ENCODE measurements around the gene SLC9A9.

DNA sequence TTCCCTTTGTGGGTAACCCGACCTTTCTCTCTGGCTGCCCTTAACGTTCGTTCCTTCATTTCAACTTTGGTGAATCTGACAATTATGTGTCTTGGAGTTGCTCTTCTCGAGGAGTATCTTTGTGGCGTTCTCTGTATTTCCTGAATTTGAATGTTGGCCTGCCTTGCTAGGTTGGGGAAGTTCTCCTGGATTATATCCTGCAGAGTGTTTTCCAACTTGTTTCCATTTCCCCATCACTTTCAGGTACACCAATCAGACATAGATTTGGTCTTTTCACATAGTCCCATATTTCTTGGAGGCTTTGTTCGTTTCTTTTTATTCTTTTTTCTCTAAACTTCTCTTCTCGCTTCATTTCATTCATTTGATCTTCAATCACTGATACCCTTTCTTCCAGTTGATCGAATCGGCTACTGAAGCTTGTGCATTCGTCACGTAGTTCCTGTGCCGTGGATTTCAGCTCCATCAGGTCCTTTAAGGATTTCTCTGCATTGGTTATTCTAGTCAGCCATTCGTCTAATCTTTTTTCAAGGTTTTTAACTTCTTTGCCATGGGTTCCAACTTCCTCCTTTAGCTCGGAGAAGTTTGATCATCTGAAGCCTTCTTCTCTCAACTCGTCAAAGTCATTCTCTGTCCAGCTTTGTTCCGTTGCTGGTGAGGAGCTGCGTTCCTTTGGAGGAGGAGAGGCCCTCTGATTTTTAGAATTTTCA is 31.8 kb upstream of the XRN1 start:
- RRBS = no CpG with 5 or more reads among the region's 17 CpGs

DNA sequence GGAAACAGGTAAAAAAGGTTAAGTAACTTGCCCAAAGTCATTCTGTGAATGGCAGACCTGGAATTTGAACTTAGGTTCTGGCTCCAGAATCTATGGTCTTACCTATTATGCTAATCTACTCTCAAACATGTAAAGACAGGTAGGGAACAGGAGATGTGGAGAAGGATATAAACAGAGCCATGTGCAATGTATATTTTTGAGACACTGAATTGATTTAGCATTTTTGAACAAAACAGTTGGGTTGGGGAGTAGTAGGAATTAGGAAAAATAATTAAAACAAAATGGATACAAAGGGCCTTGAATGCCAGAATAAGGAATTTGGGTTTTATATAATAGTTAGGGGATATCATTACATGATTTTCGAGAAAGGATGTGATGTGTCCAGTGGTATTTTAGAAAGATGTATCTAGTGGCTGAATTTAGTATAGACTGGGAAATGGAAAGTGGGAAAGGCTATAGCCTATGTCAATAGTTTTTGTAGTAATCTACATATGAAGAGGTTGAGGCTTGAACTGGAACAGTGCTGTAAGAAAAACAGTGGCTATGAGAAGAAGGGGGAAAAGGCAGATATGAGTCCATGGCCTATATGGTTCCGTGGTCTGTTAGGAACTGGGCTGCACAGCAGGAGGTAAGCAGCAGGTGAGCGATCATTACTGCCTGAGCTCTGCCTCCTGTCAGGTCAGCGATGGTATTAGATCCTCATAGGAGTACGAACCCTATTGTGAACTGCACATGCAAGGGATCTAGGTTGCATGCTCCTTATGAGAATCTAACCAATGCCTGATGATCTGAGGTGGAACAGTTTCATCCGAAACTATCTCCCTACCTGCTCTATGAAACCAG is 15.7 kb downstream of the TRPC1 start:
- RRBS = no CpG with 5 or more reads among the region's 6 CpGs

DNA sequence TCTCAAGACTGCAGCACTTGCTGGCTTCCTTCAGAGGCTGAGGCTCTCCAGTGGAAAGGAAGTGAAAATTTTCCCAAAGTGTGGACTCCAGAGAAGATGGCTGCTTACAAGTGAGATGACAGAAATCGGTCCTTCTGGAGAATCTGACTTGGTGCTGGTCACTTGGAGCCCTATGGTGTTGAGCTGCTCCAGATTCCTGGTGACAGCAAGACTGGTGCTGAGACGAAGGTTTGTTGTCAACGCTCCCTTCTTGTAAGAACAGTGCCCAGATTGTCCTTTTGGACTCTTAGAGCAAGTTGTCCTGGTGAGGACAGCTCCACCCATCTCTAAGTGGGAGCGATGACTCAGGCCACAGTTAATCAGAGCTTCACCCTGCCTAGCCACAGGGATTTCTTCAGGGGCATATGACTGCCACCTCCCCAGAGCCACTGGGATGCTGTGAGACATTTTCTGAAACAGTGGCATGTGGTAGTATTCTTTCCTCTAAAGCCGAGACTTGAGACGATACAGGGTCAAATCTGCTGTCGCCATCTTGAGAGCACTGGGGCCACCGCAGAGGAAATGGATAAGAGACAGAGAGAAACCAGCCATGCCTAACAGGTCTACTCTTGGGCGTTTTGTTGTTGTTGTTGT is 15.7 kb upstream of the PCOLCE2 start:
- RRBS = no CpG with 5 or more reads among the region's 9 CpGs

DNA sequence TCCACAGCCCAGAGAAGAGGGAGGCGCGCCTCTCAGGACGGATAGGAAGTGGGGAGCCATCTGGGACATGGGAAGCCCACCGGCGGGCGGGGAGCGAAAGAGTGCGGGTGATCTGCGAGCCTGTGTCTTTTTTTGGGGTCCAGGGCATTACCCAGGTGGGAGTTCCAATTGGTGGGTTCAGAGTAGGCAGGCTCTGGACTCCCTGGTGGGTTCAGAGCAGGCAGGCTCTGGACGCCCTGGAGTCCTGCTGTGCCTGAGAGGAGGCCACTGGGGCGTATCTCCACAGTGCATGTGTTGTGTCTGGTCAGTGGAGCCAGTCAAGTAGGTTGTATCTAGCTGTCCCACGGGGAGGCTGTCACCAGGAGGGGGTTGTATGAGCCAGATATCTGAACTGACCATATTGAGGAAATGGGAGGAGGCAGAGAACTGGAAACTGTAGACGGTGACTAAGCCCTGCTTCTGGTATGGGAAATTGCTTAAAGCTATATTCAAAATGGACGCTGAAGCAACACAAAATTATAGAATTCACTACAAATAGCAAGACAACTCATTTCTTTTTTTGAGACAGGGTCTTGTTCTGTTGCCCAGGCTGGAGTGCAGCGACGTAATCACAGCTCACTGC is 34.6 kb upstream of the CHST2 start:
- RRBS = no CpG with 5 or more reads among the region's 16 CpGs

DNA sequence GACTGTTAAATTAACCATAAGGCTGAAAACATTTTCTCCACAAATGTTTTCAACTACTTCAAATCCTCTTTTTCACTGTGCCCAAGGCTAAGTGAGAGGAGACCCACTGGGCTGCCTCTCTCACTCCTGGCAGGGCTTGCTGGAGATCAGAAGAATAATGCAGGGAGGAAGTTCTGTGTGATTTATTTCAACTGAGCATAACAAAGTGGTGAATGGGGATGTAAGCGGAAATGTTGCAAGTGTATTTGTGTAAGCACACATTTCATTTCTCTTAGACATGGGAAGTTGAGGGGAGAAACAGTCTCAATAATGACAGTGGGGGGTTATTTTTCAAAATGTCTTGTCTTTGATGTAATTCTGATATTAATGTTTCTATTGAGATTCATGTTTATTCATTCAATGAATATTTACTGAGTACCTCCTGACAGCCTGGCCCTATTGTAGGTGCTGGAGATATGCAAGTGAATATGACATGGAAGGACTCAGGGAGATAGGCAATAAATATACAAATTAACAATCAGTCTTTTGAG is 247.4 kb downstream of the SLC9A9 start:
- RRBS = no CpG with 5 or more reads among the region's 1 CpG

GRCh38 chr3:143848130-143848874 is at the start of gene SLC9A9:
Gene SLC9A9, minus strand, starts transcription at chr3:143848468.
- RRBS = no CpG with 5 or more reads among the region's 6 CpGs

DNA sequence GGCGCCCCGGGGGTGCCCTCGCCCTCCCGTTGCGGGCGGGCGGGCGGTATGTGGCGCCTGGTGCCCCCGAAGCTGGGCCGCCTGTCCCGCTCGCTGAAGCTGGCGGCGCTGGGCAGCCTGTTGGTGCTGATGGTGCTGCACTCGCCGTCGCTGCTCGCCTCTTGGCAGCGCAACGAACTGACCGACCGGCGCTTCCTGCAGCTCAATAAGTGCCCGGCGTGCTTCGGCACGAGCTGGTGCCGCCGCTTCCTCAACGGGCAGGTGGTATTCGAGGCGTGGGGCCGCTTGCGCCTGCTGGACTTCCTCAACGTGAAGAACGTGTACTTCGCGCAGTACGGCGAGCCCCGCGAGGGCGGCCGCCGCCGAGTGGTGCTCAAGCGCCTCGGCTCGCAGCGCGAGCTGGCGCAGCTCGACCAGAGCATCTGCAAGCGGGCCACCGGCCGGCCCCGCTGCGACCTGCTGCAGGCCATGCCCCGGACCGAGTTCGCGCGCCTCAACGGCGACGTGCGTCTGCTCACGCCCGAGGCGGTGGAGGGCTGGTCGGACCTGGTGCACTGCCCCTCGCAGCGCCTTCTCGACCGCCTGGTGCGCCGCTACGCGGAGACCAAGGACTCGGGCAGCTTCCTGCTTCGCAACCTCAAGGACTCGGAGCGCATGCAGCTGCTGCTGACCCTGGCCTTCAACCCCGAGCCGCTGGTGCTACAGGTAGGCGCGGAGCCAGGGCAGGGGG is 827 bp downstream of the DIPK2A start:
- RRBS = no CpG with 5 or more reads among the region's 88 CpGs

GRCh38 chr3:143977338-143977746 is 5.7 kb downstream of the DIPK2A start:
- RRBS = no CpG with 5 or more reads among the region's 3 CpGs

- RRBS = no CpG with 5 or more reads among the region's 3 CpGs
These were observed 133.9 kb downstream of the DIPK2A start for GRCh38 chr3:144105480-144105920.

DNA sequence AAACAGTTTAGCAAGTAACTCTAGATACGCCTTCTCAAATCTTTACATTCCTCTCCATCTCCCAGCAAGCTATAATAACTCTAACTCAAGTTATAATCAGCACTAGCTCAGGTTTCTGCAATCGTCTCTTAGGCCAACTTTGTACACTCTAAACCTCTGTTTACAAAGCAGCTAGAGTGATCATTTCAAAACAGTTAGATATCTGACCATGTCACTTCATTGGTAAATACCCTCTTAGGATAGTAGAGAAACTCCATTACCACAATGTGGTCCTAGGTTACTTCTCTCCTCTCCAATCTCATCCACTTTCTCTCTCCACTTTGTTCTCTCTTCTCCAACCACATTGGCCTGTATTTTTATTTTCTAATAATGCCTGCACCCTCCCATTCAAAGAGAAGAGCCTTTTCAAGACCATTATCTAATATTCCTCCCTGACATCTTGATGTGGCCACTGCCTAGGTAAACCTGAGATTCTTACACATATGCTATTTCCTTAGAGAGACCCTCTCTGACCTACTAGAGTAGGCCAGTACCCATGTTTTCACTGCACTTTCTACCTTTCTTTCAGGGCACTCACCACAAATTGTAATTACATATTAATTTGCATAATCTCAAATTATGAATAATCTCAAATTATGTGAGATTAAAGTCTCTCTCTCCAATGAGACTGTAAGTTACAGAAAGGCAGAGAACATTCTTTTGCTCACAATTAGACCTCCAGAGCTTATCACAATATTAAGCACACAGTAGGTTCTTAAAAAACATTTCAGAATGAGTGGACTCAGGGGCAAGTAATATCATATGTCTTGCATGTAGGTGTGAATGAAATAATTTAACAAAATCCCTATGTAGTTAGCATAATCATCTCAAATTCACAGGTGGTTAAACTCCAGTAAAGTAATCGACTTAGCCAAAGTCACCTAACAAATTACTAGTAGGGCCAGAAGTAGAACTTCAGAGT is 30.9 kb downstream of the PLOD2 start:
- RRBS = no CpG with 5 or more reads among the region's 3 CpGs

GRCh38 chr3:146165522-146166020 is 4.6 kb upstream of the PLOD2 start:
- RRBS = no CpG with 5 or more reads among the region's 5 CpGs

DNA sequence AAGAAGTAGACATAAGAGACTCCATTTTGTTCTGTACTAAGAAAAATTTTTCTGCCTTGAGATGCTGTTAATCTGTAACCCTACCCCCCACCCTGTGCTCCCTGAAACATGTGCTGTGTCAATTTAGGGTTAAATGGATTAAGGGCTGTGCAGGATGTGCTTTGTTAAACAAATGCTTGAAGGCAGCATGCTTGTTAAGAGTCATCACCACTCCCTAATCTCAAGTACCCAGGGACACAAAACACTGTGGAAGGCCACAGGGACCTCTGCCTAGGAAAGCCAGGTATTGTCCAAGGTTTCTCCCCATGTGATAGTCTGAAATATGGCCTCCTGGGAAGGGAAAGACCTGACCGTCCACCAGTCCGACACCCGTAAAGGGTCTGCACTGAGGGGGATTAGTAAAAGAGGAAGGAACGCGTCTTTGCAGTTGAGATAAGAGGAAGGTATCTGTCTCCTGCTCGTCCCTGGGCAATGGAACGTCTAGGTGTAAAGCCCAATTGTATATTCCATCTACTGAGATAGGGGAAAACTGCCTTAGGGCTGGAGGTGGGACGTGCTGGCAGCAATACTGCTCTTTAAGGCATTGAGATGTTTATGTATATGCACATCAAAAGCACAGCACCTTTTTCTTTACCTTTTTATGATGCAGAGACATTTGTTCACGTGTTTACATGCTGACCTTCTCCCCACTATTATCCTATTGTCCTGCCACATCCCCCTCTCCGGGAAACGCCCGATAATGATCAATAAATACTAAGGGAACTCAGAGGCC is 21.9 kb downstream of the PLSCR1 start:
- RRBS = no CpG with 5 or more reads among the region's 12 CpGs

DNA sequence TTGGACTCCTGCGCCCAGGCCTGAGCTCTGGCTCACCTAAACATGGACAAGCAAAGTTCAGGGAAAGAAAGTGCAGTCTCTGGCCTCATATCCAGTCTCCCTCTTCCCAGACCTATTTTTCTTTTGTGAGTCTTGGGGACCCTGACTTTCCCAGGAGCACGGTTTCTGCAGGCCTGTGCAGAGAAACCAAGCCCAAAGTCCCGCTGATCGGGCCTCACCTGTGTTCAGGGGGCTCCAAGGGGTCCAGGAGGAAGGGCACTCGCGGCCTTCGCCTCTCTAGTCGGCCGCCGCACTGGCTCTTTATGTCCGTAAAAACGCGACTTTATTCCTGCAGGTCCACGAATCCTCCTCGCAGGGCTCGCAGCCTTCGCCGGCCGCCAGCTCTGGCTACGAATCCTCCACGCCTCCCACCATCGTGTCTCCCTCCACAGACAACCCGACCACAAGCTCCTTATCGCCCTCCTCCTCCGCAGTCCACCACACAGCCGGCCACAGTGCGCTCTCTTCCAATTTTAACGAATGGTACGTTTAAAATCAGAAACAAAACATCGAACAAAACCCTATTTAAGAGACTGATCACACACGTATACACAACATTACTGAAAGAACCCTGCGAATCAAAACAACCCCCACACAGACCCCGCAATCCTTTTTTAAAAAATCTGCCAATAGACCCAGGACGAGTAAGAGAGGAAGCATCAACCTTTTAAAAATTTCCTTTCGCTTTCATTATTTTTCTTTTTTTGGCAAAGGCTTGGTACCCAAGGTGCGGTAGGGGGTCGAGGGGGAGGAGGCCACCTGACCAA is 4.1 kb downstream of the ZIC1 start:
- RRBS = no CpG with 5 or more reads among the region's 37 CpGs

GRCh38 chr3:147732894-147733205 is 323.7 kb downstream of the ZIC1 start:
- RRBS = no CpG with 5 or more reads among the region's 1 CpG

DNA sequence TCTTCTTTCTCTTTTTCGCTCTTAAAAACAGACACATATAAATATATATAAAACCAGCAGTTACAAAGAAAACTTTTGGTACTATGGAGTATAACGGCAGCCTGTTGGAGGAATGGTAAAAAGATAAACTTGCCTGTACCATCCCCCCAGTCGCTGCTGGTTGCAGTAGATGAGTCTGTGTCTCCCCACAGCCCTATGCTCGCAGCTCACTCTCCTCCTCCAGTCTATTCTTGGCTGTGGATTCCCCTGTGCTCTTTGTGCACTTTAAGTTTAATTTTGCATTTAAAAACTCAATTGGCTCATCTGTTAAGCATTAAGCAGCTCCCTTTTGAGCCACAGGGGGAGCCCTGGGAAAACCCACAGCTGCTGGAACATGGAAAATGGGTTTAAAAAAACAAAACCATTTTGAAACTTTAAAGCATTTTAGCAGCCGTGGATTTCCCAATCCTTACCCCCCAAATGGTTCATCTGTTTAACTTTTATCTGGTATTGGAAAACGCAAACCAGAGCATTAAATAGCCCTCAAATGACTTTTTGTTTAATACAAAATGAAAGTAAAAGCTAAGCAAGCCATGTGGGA is 536.8 kb downstream of the ZIC1 start:
- RRBS = no CpG with 5 or more reads among the region's 6 CpGs

DNA sequence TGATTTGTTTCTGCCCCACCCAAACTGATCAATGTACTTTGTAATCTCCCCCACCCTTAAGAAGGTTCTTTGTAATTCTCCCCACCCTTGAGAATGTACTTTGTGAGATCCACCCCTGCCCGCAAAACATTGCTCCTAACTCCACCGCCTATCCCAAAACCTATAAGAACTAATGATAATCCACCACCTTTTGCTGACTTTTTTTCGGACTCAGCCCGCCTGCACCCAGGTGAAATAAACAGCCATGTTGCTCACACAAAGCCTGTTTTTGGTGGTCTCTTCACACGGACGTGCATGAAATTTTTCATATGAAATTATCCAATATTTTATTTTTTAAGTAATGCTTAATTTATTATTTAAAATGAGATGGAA is 540.7 kb upstream of the AGTR1 start:
- RRBS = no CpG with 5 or more reads among the region's 6 CpGs

DNA sequence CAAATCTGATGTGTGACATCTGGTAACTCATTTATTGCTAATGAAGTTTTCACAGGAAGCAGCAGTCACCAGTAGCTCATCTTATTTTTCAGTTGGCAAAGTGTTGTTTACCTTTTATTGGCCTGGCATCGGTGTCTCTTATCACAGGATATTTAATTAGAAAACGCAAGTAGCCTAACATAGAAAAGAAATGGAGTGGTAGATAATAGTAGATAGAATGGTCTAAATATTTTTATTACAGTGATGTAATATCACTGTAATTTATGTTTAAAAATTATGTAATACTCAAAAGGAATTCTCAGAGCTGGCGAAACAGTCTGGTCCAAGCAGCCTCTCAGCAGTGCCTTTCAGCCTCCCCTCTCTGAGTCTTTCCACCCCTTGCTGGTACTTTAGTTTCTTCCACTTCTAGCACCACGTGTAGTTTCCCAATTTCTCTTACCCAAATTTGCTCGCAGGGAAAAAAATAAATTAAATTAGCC is 31.9 kb downstream of the AGTR1 start:
- RRBS = no CpG with 5 or more reads among the region's 5 CpGs

DNA sequence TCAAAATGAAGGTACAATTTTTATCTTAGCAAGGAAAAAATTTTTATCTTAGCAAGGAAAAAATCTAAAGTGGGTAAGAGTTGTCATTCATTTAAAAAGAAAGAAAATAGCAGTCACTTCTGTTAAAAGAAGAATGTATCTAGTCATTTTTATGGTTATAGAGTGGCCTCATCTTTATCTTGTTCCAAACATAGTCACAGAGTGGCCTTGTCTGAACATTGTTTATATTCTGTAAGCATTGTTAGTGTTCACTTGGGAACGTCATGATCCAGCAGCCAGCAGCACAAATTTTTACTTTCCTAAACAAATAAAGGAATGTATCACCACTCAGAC is 39.8 kb upstream of the GYG1 start:
- RRBS = no CpG with 5 or more reads among the region's 1 CpG

DNA sequence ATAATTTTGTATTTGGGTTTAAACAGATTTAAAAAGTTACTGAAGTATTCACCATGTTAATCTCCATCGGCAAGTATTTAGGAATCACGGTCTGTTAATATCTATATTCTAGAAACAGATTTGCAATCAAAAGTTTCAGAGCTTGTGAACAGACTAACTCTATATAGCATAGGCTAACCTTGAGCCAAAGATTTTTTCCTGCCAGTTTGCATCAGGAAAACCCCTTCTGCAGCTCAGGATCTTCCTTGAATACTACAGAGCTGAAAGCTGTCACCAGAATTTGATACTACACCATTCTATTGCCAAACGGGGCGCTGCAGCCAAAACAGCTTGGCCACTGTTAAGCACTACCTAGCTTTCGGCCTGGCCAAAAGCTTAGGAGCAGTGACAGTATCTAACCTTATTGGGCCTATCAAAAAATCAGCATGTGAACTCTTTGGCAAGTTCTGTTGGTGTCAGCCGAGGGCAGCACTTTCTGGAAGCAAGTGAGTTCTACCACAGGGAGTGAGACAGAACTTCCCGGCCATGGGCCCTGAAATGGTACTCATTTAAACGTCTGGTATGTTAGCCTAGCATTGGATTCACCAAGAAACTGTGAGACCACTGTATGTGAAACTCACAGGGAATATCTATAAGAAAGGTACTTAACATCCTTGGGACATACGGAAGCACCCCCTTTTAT is 16.1 kb upstream of the GYG1 start:
- RRBS = no CpG with 5 or more reads among the region's 9 CpGs

- RRBS = no CpG with 5 or more reads among the region's 3 CpGs
These were observed 1.3 kb upstream of the CP start for GRCh38 chr3:149222940-149223383.